Fibroblast of the aortic adventitia (primary cell): ENCODE measurements around a stretch of chr2.

DNA sequence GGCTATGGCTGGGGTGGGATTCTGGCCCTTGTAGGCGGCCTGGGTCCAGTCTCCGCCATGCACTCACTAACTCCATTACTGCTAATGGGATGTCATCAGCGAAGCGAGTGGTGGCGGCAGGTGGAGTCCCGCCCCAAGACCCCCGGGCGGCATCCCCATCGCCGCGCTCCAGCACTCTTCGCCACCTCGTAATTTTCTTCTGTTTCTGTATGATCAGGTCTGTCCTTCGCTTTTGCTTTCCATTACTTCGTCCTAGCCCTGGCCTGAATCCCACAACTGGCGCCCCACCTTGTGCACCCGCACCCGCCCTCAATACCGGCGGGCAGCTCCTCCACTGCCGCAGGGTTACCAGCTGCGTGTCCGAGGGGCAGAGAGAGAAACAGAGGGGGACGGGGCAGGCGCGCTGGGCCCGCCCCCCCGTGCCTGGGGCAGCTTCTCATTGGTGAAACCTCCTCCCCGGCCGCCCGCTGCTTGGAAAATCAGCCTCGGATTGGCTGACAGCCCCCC, 355 bp upstream of the RALB start:
- CAGE, long polyA plus RNA = no peak

DNA sequence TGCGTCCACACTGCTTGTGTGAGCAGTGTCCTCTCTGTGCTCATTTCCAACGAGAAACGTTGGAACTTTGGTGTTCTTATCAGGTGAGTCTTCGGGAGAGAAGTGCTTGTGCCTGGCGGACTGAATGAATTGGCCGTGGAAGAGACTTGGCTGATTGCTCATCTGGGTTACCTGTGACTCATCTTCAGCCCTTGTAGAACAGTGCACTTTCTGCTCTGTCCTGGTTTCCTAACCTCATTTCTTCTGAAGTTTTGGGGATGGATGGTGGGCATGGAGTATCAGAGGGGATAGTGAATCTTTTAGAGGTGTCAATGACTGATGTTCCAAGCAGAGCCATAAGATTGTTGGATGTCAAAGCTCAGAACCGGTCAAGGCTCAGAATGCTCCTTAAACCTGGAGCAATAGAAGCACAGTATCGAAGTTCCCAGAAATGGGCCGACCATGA, 1.0 kb downstream of the RALB start:
- CAGE, long polyA plus RNA = no peak

- CAGE, long polyA plus RNA = no peak
Measured at GRCh38 chr2:120258834-120259470, 6.3 kb downstream of the RALB start.

- CAGE, long polyA plus RNA = no peak
Measured at GRCh38 chr2:120524925-120525552, 179.1 kb downstream of the INHBB start.

- CAGE, long polyA plus RNA = no peak
Measured at GRCh38 chr2:120591468-120591919, 144.2 kb upstream of the GLI2 start.

DNA sequence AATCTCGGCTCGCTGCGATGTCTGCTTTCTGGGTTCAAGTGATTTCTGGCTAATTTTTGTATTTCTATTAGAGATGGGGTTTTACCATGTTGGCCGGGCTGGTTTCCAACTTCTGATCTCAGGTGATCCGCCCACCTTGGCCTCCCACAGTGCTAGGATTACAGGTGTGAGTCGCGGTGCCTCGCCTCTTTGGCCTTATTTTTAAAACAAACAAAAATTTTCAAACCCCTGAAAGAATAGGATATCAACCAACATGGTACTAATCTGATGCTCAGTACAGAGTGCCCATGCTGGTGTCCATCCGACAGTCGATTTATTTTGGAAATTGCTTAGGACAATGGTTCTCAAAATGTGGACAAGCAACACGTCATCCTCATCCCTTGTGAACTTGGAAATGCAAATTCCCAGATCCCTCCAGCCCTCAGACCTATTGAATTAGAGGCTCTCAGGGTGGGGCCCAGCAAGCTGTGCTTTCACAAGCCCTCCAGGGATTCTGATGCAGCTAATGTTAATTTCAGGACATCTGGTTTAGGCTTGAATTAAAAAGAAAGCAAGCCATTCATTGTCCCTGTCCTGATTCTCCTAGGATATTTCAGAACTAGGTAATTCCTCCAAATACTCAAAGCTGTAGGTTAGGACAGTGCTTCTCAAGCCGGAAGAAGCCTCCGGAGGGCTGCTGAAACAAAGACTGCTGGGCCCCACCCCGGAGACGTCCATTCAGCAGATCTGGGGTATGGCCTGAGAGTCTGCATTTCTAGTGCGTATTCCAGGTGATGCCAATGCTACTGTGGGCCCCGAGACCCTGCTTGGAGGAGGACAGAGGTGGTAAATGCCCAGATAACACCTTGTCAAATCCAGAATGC, 26.2 kb upstream of the GLI2 start:
- CAGE, long polyA plus RNA = no peak

DNA sequence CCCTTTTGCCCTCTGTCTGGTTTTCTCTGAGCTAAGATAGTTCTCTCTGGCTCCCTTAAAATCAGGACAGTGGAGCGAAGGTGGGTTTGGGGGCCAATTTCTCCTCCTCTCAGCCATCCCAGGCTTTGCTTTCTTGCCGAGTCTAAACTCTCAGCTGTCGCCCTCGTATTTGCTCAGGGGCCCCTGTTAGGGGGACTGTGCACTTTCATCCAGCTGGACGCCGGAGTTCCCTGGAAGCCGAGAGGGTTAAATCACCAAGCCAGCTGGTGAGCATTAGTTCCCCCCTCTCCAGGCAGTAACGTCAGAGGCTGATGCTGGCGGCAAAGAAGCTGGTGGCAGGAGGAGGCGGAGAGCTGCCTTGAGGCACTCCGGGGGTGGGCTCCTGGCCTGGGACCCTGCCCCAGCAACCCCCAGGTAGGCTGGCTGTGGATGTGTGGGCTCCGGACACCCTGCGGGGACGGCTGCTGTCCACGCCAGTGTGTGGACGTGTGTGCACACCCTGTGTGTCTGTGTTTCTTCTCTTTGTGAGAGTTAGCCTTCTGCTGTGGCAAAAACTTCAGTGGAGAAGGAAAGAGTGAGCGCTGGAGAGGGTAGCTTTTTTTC, 84.6 kb downstream of the GLI2 start:
- CAGE, long polyA plus RNA = no peak

DNA sequence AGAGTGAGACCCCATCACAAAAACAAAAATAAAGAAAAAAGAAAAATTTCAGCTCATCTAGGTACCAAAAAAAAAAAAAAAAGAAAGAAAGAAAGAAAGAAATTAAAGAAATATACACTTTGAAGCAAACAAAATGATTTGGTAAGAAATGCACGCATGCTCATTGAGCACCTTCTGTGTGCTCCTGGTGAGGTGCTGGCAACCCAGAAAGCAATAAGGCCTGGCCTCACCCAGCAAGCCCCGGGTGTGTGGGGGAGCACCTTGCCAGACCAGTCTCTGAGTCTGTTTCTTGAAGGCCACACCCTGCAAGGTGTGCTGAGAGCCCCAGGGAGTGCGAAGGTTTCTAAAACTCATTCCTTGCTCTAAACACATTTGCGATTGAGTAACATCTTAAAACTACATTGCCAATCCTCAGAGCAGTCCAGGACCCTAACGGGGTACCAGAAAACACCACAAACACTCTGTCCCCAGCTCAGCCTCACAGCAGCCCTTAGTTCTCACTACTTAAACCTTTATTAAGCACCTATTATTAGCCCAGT, 133.3 kb downstream of the TFCP2L1 start:
- CAGE, long polyA plus RNA = no peak

- CAGE, long polyA plus RNA = no peak
Measured at GRCh38 chr2:121367523-121367969, 82.5 kb upstream of the TFCP2L1 start.

- CAGE, long polyA plus RNA = no peak
Measured at GRCh38 chr2:121562318-121563279, 86.7 kb downstream of the CLASP1 start.

DNA sequence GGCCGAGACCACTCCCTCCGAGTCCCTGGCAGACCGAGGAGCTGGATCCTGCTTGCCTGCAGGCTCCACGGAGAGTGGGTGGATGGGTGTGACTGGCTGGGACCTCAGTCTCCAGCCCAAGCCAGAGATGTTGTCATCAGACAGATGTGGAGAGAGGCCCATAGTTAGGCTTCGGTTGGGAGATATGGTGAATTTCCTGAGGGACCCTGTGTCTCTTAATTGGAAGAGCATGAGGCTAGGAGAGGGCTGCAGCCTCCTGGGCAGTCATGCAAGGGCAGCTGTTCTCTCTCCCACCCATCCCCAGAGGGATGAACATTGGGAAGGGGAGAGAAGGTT, 76.5 kb downstream of the TSN start:
- CAGE, long polyA plus RNA = no peak

DNA sequence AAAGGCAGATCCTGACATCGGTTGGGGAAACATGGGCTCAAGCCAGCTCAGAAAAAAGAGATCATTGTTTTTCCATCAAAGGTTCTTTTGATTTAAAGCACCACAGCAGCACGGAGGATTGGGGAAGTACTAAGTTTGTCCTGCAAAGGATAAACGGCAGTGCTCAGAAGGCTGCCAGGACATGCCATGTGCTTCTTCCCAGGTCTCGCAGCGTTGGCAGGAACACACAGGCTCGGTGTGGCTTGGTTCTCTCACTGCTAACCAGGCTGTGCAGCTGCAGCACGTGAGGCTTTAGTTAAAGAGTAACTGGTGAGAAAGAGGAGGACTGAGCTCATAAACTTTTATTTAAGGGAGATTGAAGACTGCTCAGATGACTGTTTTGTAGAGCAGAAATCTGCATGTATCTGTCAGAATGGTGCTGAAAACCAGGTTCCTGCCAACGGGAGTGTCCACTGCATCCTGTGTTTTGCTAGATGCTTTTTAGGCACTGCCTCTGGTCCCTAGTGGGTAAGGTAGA, 264.3 kb downstream of the TSN start:
- CAGE, long polyA plus RNA = no peak

DNA sequence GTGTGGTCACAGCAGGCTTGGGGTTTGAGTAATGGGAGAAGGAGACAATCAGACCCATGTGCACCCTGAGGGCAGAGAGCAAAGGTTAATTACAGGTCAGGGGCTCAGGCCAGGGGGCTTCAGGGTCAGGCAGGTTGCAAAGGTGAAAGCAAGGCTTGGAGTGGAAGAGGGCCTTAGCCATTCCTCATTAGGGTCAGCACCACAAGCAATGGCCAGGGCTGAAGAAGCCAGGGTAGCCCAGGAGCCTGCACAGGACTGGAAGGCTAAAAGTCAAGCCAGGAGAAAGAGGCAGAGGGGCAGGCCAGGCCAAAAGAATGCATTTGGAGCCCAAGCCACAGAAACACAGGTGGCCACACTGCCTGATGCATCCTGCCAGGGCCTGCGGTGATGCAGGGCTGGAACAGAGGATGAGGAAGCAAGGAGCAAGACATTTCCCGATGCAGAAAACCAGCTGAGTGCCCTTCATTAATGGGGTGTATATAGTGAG, 209.7 kb upstream of the GYPC start:
- CAGE, long polyA plus RNA = no peak

- CAGE, long polyA plus RNA = no peak
Measured at GRCh38 chr2:126657690-126658293, 1.8 kb downstream of the GYPC start.

DNA sequence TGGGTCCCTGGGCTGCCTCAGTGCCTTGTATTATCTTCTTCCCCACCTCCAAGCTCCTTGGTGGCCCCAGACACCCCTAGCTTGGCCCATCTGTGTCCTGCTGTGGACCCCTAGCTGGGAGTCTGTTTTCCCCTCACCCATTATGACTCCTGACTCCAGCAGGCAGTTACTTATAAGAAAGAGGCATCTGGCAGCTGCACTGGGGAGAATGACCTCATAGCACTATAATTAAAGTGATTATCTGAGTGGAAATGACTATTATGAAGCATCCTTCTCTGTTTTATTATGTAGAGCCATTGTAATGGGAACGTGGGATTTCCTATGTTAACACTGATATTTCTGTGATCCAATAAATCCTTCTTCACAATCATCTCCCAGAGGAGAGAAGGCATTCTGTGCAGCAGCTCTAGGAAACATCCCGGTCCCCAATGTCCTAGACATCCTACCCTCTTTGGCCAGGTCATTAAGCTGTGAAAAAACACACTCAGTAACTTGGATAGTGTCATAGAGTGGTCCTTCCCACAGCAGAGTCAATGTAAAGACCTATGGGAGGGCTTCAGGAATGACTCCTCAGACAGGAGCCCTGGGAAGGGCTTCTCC, 36.4 kb downstream of the GYPC start:
- CAGE, long polyA plus RNA = no peak

DNA sequence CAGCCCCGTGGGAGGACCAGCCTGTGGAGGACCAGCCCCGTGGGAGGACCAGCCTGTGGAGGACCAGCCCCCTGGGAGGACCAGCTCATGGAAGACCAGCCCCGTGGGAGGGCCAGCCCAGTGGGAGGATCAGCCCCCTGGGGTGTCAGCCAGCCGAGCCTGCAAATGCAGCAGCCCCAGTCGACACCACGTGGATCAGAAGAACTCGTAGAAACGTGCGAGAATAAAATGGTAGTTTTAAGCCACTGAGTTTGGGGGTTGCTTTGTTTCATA, 72.9 kb downstream of the TEX51 start:
- CAGE, long polyA plus RNA = no peak

- CAGE, long polyA plus RNA = no peak
Measured at GRCh38 chr2:127025060-127026194, 81.5 kb downstream of the BIN1 start.

- CAGE, long polyA plus RNA = no peak
Measured at GRCh38 chr2:127081563-127082456, 25.1 kb downstream of the BIN1 start.

DNA sequence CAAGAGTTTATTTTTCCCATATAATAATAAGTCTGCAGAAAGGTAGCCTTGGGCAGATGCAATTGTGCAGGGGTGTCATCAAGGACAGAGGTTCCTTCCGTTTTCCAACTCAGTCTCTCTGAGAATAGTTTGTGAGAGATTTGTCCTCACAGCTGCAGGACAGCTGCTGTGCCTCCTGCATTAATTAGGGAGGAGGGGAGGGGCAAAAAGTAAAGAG, 21.3 kb upstream of the BIN1 start:
- CAGE, long polyA plus RNA = no peak

- CAGE, long polyA plus RNA = no peak
Measured at GRCh38 chr2:127145274-127146037, 38.5 kb upstream of the BIN1 start.